HCT116 (cell line): ENCODE measurements around a stretch of chr7.

DNA sequence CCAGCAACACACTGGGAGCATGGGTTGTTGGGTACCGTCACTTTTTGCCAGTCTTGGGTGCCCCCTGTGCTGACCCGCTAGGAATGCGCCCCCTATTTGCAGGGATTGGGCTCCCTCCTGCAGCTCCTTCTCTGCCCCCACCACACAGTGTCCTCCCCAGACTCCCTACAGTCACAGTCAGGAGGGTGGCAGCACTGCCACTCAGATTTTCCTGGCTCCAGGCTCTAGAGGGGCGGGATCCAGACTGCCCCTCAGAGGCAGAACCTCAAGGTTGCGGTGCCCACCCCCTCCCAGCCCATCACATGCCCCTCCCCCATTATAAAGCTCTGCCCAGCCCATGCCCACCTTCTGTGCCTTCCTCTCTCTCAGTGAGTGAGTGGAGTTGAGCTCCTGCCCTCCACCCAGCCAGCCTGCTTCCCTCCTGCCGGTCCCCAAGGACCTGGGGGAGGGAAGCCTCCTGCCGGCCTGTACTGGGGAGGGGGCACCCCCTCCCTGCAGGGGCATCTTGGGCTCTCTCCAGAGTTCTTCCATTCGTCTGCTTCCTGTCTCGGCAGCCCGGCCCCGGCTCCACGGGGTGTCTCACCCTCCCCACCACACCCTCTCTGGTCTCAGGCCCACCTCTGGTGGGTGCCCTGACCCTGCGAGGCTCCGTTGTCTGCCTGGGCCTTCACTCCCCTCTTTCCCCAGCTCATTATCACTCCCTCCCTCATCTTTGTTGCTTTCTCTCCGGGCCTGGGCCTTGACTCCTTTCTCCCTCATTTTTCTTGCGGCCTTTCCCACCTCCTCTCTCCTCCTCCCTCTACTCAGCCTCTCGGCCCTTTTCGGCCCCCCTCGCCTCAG is 1.7 kb downstream of the SLC4A2 start:
- RRBS, result 0% methylated on average over 2 of the region's 19 CpGs

GRCh38 chr7:151061739-151062194 is 2.4 kb downstream of the SLC4A2 start:
- RRBS, result no CpG with 5 or more reads among the region's 22 CpGs

DNA sequence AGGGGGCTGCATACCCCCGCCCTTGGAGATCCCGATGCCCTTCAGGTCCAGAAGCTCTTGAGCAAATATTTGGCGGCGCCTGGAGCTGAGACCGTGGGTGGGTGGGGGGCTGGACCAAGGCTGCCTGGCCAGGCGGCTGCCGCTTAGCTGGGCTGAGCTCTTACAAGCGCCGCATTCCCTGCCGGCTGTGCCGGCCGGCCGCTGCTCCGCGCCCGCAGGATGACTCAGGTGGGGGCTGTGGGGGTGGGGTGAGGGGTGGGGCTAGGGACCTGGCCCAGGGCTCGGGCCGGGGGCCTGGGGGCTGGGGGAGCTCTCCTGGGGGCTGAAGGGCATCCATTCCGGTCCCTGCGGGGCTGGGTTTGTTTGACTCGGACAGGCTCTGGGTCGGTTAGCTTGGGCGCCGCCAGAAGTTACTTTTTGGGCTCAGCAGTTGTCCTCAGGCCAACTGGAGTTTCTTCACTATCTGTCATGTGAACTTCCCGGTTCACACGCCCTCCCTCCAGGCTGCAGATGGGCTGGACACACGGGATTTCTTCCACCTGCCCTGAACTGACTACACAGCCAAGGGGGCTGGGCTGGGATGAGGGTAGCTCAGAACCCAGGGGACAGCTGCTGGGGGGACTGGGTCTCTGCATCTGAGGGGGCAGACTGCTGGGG is 3.7 kb downstream of the SLC4A2 start:
- RRBS, result 56% methylated on average over 2 of the region's 27 CpGs

GRCh38 chr7:151099800-151100491 is 13.7 kb downstream of the AGAP3 start:
- RRBS, result 97% methylated on average over 3 of the region's 20 CpGs

- RRBS, result no CpG with 5 or more reads among the region's 10 CpGs
These were observed 744 bp upstream of the ABCF2 start for GRCh38 chr7:151227753-151228145.

- RRBS, result no CpG with 5 or more reads among the region's 26 CpGs
These were observed 7.5 kb downstream of the CHPF2 start for GRCh38 chr7:151239359-151240628.

DNA sequence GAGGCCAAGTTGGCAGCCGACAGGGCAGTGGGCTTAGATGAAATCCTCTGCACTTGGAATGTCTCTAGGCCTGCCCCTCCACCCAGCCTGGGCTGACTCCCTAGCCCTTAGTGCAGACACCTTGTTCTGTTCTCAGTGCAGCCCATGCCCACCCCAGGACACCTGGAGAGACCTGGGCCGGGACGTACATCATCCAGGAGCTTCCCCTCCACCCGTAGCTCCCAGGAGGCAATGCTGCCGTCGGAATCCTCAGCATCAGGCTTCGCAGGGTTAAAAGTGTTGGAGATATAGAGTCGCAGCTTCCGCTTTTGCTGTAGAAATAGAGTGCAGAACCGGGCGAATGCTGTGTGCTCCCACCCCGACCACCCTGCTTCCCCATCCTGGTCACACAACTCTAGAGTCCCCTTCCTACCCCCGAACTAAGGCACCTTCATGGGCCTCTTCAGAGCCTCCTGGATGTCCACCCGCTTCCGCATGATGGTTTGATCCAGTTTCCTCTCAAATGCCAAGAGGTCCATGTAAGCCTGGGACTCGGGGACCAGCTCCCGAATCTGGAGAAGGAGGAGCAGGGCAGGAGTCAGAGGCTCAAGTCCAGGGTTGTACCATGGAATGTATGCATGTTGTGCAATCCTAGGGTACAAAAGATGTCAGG is 6.1 kb downstream of the SMARCD3 start:
- RRBS, result no CpG with 5 or more reads among the region's 17 CpGs

GRCh38 chr7:151245960-151246438 is 2.5 kb downstream of the SMARCD3 start:
- RRBS, result no CpG with 5 or more reads among the region's 10 CpGs

DNA sequence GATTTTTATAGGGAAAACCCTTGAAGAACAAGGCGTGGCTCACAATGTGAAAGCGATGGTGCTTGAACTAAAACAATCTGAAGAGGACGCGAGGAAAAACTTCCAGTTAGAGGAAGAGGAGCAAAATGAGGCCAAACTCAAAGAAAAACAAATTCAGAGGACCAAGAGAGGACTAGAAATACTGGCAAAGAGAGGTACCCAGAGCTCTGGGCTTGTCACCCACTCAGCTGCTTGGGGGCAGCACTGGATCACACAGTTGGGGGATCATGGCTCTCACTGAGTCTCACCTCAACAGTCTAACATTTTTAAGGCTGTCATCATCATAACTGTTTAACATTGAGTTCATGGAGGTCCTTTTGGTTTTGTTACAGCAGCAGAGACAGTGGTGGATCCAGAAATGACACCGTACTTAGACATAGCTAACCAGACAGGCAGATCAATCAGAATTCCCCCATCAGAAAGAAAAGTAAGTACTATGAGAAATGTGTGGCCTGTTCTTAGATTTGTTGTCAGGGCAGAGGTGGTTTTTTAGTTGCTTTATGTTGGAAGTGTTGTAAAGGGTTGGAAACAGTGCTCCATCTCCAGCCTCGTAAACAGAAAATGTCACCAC is 14.2 kb downstream of the NUB1 start:
- RRBS, result no CpG with 5 or more reads among the region's 6 CpGs

DNA sequence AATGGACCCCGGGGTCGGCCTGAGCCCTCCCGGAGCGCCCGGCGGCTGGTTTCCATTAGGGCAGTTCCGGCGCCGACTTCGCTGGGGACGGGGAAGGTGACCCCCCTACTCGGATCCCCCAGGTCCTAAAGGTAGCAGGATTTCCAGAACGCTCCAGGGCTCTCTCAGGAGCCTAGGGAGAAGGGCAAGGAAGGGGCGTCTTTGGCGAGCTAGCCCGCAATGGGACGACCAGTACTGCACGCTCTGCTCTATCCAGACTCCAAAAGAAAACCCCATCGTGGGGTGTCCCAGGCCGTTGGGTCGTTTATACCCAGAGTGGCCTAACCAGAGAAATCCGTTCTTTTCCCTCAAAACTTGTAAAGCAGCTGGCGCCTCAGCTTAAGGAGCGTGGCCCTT is 793 bp upstream of the WDR86 start:
- RRBS, result 93% methylated on average over 1 of the region's 24 CpGs

GRCh38 chr7:151448120-151448924 is 8.4 kb upstream of the CRYGN start:
- RRBS, result 6% methylated on average over 15 of the region's 70 CpGs

DNA sequence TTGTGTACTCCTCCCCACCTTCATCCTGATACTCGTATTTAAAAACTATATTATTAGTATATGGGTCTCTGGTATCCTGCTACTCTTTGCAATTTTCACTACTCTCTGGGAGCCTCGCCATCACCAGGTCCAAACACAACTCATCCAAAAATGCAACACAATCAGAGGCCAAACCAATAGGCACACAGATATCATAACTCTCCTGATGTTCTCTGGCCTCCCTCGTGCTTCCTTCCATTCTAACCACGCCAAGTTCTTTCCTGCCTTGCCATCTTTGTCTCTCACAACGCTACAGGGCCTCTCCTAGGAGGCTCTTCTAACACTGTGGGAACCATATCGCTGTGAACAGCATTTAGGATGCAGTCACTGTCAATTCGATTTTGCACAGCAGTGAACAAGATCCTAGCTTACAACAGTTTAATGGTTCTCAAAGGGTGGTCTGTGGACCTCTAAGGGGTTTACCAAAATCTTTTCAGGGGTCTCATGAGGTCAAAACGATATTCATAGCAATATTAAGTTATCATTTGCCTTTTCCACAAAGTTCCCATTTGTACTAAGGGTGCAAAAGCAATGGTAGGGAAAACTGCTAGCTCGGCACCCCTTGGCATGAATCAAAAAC is 7.2 kb downstream of the RHEB start:
- RRBS, result no CpG with 5 or more reads among the region's 9 CpGs

DNA sequence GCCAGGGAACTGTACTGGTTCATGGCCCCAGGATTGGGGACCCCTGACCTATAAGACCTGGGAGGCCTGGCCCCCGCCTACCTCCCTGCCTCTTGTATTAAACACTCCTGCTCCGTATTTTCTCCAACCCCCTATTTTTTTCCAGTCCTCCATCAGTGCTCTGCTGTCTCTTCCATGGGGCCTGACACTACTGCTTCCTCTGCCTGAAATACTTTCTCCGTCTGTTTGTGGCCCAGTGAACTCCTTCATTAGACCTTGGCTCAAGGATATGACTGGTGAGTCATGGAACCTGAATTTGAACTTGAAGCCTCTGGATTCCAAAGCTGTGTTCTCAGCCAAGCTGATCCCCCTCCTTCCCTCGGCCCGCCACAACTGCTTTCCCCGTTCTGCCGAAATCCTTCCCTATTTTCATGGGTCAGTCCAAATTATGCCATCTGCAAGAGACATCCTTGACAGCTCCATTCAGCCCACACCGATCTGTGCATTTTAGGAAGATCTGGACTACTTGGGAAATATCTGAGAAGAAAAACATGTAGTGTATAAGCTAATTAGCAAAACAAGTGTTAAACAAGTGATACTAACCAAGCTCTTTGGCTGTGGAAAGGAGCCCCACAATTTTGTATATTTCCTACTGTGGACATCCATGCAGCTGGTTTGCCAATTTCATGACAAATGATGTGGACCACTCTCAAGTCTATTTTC is 80.2 kb upstream of the RHEB start:
- RRBS, result no CpG with 5 or more reads among the region's 8 CpGs

GRCh38 chr7:151629217-151629594 is 109.5 kb upstream of the RHEB start:
- RRBS, result no CpG with 5 or more reads among the region's 10 CpGs

DNA sequence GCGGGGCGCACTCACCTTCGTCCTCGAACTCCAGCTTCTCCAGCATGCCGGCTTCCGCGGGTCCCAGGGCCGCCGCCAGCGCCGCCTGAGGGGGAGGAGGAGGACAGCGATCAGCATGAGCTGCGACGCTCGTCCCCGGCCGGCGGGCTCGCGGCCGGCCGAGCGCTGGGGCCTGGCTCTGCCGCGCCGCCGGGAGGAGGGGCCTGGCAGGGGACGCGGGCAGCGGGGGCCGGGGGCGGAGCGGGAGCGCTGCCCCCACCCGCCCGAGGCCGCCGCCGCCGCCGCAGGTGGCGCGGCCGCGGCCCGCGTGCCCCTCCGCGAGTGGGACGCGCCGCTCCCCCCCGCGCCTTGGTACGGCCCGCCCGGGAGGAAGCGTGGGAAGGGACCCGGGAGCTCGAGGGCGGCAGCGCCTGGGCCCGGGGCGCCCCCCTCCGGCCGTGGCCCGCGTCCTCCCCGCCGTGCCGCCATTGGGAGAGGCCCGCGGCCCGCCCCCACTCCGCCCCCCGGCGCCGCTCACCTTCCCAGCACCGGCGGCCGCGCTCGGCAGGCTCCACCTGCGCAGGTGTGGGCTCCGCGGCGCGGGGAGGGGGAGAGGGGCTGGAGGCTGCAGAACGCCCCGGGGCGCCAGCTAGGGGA is 112.5 kb upstream of the RHEB start:
- RRBS, result 2% methylated on average over 47 of the region's 91 CpGs

- RRBS, result no CpG with 5 or more reads among the region's 10 CpGs
These were observed 128.1 kb upstream of the RHEB start for GRCh38 chr7:151647621-151648425.

DNA sequence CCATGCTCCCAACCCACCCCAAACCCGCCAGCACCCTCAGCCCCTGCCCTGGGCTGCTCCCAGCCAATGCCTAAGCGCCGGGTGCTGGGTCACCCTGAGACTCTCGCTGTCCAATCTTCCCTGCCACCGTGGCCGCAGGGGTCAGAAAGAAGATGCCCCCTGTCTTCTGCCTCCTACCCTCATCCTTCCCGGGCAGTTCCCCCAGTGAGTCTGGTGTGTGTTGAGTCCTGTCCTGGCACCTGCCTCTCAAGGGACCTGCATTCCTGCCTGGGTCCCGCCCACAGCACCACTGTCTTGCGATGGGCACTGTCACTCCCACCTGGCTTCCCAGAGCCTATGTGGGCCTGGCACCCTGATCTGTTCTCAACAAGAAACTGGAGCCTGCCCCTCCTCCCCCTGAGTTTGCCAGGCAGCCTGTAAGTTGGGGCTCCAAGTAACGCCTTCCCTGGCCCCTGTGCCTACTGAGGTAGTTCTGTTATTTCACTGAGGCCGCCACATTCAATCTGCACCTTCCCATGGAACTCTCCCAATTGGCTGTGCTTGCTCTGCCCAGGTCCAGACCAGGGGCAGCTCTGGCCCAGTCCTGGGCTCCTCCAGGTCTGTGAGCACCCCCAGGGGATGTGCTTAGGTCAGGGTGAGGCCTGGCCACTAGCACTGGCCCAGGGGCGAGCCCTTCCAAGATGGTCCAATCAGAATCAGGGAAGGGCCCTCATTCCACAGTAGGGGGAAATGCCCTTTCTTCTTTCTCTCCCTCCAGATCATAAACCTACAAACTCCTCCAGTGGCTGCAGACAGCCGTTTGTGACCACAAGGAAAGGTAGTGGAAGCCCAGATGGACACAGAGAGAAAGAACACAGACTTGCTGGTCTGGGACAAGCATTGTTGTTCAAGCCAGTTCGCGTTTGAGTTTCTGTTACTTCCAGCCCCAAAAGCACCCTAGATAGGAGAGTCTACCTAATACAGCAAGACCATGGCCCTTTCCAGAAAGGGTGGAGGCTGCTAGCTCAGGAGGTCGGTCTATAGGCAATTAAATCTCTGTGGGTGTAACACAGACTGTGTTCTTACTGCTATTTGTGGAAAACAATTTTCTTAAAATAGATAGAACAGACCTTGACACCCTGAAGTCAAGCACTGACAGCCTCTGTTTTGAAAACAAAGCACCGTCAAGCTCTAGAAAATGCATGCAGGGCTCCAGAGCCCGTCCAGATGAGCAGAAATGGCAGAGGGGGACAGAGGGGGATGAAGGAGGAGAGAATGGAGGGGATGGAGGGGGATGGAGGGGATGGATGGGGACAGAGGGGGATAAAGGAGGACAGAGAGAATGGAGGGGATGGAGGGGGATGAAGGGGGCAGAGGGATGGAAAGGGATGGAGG is 157.0 kb downstream of the PRKAG2 start:
- RRBS, result no CpG with 5 or more reads among the region's 18 CpGs

DNA sequence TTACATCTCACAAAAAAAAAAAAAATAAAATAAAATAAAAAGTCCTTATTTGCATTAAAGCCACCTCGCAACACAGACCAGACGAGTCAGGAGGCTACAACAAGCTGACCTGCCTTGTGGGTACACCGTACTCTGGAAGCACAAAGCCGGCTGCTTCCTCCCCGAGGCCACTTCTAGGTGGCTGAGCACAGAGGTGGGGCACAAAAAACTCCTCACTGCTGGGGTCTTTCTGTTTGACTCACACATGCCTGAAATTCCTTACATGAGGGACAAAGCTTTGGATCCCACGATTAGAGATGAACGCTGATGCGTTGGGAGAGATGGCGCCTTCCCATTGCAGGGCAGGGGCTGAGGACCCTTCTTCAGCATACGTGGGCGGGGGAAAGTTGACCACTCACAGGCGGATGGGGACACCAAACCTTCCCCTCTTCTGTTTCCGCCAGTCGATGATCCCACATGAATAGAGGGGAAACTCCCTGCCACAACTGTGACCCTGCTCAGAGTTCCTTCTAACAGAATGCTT is 134.2 kb downstream of the PRKAG2 start:
- RRBS, result no CpG with 5 or more reads among the region's 14 CpGs

DNA sequence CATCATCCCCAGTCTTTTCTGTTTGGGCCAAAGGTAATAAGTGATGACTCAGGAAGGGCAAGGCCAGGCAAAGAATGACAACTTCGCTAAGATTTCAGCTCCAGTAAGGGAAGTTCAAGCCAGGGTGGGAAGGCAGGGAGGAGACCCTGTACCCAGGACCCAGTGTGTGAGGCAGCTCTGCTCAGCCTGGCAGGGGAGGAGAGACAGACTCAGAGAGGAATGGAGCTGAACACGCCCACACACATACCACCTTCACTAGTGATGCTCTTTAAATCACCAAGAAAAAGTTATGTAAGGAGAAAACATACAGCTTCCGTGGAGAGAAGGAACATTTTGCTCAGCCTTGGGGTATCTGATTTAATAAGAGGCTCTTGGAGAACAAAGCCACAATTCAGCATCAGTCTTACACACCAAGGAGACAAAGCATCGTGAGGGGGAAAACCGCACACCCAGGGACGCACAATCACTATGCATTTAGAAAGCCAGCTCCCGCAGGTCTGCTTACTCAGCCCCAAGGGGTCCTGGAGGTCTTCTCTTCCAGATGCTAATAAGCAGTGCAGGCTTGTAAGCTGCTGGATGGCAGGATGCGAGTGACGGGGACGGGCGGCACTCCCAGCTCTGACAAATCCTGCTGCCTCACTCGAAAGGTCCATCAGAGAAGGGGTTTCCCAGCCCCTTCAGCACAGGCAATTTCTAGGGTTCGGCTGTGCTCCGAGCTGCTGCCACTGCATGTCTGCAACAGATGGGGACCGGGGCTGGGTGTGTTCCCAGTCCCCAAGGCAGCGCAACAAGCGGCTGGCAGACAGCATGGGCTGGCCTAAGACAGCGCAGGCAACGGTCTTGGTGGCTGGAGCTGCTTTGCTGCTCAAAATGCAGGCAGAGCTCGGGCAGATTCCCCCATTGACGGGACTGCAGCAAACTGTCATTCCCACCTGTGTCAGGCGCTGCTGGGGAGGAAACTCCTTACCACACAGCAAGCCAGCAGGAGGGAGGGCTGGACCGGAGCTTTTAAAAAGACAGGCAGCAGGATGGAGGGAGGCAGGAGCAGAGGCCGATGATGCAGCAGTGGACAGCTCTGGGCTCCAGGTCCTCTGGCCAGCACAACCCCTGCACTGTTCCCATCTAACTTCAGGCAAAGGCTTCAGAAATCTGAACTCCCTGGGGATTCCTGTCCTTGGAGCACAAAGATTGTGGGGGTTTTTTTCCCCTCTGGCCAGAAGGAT is 62.6 kb downstream of the PRKAG2 start:
- RRBS, result no CpG with 5 or more reads among the region's 24 CpGs

DNA sequence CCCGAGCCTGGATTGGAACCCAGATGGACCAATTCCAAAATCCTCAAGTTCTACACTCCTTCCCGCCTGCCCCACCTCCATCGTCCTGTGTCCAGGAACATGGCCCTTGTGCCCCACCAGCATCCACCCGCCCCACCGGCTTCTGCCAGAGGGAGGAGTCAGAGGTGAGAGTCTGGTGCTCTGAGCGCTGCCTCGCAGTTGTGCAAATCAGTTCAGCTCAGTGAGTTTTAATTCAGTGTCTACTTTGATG is 26.4 kb downstream of the PRKAG2 start:
- RRBS, result no CpG with 5 or more reads among the region's 7 CpGs